ENCODE results near the genes MYD88, SLC22A13, SCN5A and WDR48.

GRCh38 chr3:37221181-37221803, 21.8 kb upstream of the GOLGA4 start:
- RAMPAGE, long total RNA: no peak
- RRBS: no CpG with 5 or more reads among the region's 3 CpGs

DNA sequence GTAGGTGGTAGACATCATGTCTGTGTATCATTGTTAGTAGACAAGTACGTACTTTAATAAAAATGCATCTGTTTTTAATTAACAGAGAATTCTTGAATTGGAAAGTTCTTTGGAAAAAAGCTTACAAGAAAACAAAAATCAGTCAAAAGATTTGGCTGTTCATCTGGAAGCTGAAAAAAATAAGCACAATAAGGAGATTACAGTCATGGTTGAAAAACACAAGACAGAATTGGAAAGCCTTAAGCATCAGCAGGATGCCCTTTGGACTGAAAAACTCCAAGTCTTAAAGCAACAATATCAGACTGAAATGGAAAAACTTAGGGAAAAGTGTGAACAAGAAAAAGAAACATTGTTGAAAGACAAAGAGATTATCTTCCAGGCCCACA, 80.4 kb downstream of the GOLGA4 start:
- RAMPAGE, long total RNA: no peak
- RRBS: no CpG with 5 or more reads among the region's 1 CpG

GRCh38 chr3:37417247-37417609, 34.7 kb upstream of the ITGA9 start:
- RAMPAGE, long total RNA: no peak
- RRBS: no CpG with 5 or more reads among the region's 3 CpGs

DNA sequence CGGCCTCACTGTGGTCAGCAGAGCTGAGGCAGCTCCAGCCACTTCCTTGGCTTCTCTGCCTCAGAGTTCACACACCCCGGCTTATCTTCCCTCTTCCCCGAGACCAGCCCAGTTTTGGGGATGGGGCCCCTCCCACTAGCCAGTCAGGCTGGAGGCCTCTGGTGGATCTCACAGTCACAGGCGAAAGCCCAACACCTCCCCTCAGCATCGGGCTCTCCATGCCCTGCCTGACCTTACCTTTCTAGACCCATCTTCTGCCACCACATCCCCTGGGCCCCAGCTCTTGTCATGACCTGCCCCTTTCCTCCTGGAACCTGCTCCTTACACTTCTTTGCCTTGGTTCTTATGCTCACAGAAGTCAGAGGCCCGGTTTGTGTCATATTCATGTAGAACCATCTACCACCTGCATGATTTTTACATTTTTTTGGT, 93.7 kb downstream of the ITGA9 start:
- RAMPAGE, long total RNA: no peak
- RRBS: no CpG with 5 or more reads among the region's 6 CpGs

GRCh38 chr3:37574602-37575149, 122.7 kb downstream of the ITGA9 start:
- RAMPAGE, long total RNA: no peak
- RRBS: no CpG with 5 or more reads among the region's 7 CpGs

- RAMPAGE, long total RNA: no peak
- RRBS: no CpG with 5 or more reads among the region's 7 CpGs
Measured at GRCh38 chr3:37580204-37580937, 128.4 kb downstream of the ITGA9 start.

GRCh38 chr3:37595202-37595783, 143.4 kb downstream of the ITGA9 start:
- RAMPAGE, long total RNA: no peak
- RRBS: no CpG with 5 or more reads among the region's 5 CpGs

- RAMPAGE, long total RNA: no peak
- RRBS: no CpG with 5 or more reads among the region's 7 CpGs
Measured at GRCh38 chr3:37601523-37602384, 149.8 kb downstream of the ITGA9 start.

DNA sequence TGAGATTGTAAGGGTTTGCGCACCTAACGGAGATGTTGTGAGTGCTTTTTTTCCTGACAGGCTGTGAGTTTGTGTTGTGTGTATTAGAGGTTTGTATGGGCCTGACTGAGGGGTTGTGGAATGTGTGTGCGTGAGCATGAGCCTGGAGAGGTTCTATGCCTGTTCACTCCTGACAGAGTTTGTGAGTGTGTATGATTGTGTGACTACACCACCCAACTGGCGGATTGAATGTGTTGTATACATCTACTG, 917 bp downstream of the CTDSPL start:
- RAMPAGE, long total RNA: no peak
- RRBS: no CpG with 5 or more reads among the region's 4 CpGs

DNA sequence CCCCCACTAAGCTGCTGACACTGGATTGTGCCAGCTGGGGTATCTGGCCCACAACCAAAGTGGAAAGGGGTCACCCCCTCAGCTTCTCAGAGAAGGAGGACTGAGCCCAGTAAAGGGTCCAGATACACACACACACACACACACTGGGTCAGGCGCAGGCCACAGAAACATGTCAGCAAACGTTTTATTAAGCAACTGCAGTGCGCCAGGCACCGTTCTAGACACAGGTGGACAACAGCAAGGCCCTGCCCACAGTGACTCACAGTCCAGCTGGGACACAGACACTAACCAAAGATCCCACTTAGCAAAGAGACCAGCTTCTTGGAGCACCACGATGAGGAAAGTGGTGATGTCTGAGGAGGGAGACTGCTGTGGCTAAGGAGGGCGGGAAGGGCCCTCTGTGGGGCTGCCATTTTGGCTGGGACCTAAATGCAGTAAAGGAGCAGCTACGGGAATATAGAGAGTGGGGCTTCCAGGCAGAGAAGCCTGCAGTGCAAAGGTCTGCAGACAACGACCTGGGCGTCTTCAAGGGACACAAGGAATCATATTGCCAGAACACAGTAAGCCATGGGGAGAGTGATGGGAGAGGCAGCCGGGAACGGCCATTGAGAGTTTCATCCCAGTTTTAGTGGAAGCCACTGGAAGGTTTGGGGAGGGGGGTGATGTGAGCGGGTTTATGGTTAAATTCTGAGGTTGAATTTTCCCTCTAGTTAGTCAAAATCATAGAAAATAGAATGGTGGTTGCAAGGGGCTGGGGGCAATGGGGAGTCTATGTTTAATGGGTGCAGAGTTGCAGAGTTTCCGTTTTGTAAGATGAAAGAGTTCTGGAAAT, 2.7 kb upstream of the VILL start:
- RAMPAGE, long total RNA: start-site peak on the plus strand centred at position 307 of the sequence, 19 bp wide, 46 and 14 reads in 2 replicates
- RRBS: no CpG with 5 or more reads among the region's 13 CpGs

GRCh38 chr3:38136232-38136763, 629 bp downstream of the ACAA1 start:
- RAMPAGE, long total RNA: no peak
- RRBS: no CpG with 5 or more reads among the region's 24 CpGs

DNA sequence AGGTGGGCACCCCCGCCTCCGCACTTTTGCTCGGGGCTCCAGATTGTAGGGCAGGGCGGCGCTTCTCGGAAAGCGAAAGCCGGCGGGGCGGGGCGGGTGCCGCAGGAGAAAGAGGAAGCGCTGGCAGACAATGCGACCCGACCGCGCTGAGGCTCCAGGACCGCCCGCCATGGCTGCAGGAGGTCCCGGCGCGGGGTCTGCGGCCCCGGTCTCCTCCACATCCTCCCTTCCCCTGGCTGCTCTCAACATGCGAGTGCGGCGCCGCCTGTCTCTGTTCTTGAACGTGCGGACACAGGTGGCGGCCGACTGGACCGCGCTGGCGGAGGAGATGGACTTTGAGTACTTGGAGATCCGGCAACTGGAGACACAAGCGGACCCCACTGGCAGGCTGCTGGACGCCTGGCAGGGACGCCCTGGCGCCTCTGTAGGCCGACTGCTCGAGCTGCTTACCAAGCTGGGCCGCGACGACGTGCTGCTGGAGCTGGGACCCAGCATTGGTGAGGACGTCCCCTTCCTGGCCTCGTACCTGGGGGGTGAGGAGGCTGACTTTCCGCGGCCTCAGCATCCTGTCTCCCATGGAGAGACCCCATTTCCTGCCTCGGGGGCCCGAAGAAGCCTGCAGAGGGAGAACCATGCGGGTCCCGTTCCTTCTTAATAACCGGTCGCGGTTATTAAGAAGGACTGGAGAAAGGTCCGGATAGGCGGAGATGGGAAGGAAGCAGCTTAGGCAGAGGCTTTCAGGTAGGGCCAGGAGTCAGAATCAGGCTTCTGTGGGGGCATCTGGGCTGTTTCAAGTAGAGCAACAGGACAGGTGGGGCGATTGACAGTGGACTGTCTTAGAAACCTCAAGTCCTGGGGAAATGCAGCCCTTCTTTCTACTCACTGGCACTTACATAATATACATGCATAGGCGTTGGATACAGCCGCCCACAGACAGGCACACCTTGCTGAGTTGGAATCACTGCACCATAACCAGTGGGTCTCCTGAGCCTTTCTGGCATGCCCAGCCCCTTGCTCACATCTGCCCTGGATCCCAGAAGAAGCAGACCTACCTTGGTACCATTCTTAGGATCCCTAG, at the start of gene MYD88:
Gene MYD88 (plus strand): TSS at position 130 of the 1,078 bp plus-strand sequence.
- RAMPAGE, long total RNA: start-site peak on the plus strand centred at position 145 of the sequence, 45 bp wide, 28 and 25 reads in 2 replicates
- RRBS: under 1% methylated on average over 8 of the region's 62 CpGs

GRCh38 chr3:38221173-38221853, 44.3 kb upstream of the SLC22A13 start:
- RAMPAGE, long total RNA: no peak
- RRBS: no CpG with 5 or more reads among the region's 2 CpGs

- RAMPAGE, long total RNA: no peak
- RRBS: no CpG with 5 or more reads among the region's 6 CpGs
Measured at GRCh38 chr3:38253822-38254596, 11.6 kb upstream of the SLC22A13 start.

GRCh38 chr3:38265364-38266042, at the start of gene SLC22A13:
TSS of gene SLC22A13 (plus strand) at chr3:38265812.
- RAMPAGE, long total RNA: no peak
- RRBS: no CpG with 5 or more reads among the region's 2 CpGs

GRCh38 chr3:38413814-38414347, 39.8 kb upstream of the ACVR2B start:
- RAMPAGE, long total RNA: no peak
- RRBS: no CpG with 5 or more reads among the region's 1 CpG

DNA sequence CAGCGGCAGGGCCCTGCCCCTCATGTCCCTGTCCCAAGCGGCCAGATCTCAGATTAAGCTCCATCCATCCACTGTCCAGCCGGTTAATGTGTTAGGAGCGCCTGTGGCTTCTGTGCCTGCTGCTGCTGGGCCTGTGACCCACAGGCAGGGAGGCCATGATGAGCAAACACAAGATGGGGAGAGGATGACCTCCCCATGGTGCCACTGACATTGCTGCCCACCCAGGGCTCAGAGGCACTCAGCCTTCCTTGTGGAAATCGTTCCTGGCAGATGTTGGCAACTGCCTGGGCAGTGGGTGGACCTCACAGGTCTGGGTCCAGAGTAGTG, 38.6 kb downstream of the SCN5A start:
- RAMPAGE, long total RNA: no peak
- RRBS: no CpG with 5 or more reads among the region's 5 CpGs

DNA sequence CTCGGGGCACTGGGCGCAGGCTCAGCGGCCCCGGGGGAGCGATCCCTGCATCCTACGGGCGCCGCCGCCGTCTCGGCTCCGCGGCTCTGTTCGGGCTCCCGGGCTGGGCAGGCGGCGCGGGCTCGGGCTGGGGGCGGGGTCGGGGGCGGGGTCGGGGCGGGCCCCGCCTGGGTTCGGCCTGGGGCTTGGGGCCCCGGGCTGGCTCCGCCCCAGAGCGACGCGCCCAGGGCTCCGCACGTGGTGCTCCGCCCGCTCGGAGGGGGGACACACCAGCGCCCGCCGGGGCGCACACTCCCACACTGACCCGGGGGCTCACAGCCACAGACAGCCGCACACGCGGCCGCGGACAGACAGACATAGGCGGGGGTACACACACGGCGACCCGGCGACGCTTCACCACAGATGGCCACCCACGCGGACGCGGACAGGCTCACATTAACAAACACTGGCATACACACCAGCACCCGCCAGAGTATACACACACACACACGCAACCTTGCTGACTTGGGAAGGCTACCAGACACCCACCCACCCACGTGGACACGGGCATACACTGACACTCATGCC, at the start of gene SCN5A:
Gene SCN5A (minus strand): TSS at position 88 of the 567 bp plus-strand sequence.
- RAMPAGE, long total RNA: no peak
- RRBS: 2% methylated on average over 36 of the region's 60 CpGs

DNA sequence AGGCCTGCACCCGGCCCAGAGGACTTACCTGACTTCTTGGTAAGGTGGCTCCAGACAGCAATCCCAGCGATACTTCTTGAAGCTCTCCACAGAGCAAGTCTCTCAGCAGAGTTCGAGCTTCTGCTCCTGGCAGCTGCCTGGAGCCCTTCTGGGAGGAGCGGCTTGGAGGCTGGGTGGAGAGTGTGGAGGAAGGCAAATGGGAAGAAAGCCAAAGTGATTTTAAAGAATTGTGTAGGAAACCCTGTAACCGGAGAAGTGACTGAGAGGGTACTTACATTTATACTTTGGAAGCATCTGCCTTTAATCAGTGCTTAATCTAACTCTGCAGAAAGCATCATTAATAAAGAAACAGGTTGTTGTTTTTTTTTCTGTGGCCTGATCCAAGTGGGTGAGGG, 91.5 kb downstream of the SCN11A start:
- RAMPAGE, long total RNA: no peak
- RRBS: no CpG with 5 or more reads among the region's 5 CpGs

GRCh38 chr3:39051581-39052648, at the start of gene WDR48:
TSS of gene WDR48 (plus strand) at chr3:39052016.
- RAMPAGE, long total RNA: start-site peak on the plus strand at chr3:39052002-39052021, 123 and 81 reads in 2 replicates
- RRBS: 2% methylated on average over 22 of the region's 70 CpGs

All from hepatocyte (in vitro differentiated cells and primary cell).